Metastatic Liver Carcinoma in the Lung (tissue), 2 donors: ENCODE measurements around the gene FBF1.

DNA sequence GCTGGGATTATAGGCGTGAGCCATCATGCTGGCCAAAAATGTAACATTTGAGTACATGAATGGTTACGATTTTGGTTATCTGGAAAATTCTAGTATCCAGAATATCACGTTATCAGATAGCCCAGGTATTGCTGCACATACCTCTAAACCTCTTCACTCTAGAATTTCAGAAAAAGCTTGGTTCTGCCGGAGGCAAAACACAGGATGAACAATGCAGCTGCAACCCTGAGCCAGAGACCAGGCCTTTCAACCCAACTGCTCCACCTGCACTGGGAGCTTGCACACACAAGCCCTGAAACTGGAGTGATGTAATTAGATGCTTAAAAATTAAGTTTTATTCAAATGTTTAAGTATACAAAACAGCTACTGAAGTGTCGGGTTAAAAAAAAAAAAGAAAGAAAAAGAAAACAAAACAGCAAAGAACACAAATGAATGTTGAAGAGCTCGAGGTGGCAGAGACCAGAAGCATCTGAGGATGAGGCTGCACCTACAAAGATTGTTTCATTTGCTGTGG lies 47.8 kb upstream of the SLC25A19 start:
- PRO-cap, 2 experiments = no peak in any of the 2 experiments

DNA sequence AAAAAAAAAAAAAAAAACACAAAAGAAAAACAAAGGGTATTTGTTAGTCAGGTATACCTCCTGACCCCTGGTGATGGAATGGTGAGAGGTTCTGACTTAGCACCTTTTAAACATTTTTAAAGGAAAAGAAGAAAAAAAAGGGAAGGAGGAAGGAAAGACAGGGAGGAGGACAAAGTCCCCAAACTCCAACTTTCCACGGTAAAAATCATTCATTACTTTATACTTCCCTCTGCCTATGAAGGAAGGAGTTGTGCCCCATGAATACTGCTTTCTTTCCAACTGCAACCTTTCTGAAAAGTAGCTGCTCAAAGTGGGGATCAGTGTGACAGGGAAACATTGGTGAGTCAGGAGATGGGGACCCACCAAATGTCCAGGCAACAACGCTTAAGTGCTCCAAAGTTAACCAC lies 52.2 kb upstream of the SLC25A19 start:
- PRO-cap, 2 experiments = no peak in any of the 2 experiments

DNA sequence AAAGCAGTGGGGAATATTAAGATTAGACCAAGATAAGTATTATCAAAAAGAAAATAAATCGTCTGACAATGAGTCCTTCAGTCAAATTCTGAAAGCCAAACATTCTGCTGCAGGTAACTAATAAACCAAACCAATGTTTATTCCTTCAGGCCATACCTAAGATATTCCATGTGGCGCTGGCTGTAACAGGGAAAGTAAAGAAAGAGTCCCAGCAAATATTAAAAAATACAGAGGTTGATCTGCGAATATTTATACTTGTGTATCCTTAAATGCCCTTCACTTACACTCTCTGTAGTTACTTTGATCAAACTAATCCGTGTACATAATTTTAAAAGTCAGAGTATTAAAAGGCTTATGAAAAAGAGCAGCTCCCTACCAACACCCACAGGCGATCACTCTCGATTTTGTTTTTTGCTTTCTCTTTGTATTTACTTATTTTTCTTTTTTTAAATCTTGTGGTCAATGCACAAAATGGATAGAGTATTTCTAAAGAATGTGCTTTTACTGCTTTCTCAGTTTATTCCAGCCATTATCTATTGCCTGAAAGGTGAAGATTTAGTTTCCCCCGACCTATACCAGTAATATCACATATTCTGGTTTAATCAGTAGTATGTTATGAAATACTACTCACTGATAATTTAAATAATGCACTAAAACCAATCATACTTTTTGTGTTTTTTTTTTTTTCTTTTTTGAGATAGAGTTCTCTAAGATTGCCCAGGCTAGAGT lies 10.1 kb downstream of the GRB2 start:
- PRO-cap, 2 experiments = no peak in any of the 2 experiments

DNA sequence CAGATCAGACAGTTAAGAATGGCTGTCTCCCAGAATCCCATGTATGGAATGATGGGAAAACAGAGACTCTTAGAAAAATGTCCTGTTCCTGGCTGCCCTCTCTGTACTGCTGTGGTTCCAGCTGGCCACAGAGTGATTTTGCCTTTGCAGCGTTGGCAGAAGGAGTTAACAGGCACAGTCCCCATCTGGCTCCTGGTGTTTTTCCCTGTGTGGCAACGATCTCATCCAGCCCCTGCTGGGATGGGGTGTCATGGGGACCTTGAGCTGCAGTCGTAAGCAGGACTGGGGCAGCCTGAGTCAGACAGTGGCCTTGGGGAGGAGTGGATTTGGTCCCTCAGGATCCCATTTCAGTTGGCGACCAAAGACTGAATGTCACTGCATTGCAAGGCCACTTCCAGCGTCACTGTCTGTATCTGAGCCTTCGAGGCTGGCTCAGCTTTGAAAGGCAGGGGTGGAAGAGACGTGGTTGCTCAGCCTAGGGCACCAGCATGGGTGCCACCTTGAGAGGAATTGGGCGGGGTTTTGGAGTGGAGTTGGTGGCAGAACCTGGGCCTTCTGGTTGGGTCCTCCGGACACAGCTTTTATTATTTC lies 11.9 kb downstream of the TMEM94 start:
- PRO-cap, 2 experiments = no peak in any of the 2 experiments

DNA sequence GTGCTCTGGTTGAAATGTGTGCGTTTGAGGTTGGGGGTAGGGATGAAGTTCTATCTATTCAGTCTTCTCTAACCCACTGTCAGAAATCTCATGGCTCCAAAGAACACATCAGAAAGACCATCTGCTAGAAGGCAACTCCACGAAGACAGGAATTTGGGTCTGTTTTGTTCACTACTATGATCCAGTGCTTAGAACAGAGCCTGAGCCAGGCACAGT lies 2.5 kb downstream of the CASKIN2 start:
- PRO-cap, 2 experiments = no peak in any of the 2 experiments

DNA sequence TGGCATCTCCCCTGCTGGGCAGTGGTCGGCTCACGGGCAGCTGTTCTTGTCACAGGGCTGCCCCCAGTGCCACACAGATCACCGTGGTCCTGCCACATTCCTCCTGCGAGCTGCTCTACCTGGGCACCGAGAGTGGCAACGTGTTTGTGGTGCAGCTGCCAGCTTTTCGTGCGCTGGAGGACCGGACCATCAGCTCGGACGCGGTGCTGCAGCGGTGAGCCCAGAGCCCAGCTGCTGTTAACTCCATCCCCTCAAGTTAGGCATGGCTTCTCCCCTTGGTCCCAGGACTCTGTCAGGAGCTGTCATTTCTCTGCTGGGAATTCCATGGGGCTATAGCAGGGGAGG lies 28.4 kb upstream of the MYO15B start:
- PRO-cap, 2 experiments = no peak in any of the 2 experiments

DNA sequence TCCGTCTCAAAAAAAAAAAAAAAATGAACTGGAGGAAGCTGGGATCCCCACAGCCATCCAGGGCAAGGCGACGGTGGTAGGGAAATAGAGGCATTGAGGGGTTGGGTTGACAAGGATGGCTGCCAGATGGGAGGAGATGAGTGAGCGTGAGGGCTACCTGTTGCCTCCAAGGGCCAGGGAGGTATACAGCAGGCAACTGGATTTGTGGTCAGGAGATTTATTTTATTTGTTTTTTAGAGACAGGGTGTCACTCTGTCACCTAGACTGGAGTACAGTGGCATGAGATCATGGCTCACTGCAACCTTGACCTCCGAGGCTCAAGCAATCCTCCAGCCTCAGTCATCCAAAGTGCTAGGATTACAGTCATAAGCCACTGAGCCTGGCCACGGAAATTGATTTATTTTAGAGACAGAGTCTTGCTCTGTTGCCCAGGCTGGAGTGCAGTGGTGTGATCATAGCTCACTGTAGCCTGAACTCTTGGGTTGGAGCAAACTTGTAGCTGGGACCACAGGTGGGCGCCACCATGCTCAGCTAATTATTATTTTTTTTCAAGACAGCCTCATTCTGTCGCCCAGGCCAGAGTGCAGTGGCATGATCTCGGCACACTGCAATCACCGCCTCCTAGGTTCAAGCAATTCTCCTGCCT lies 9.8 kb upstream of the MYO15B start:
- PRO-cap, 2 experiments = no peak in any of the 2 experiments

- PRO-cap, 2 experiments = no peak in any of the 2 experiments
Measured at GRCh38 chr17:75611038-75611473, 22.2 kb upstream of the SMIM5 start.

GRCh38 chr17:75632891-75633347 lies 315 bp upstream of the SMIM5 start:
- PRO-cap, 2 experiments = no peak in any of the 2 experiments

GRCh38 chr17:75650805-75651390 lies 4.8 kb downstream of the SMIM6 start:
- PRO-cap, 2 experiments = no peak in any of the 2 experiments

- PRO-cap, 2 experiments = no peak in any of the 2 experiments
Measured at GRCh38 chr17:75693037-75693364, 25.9 kb downstream of the SAP30BP start.

GRCh38 chr17:75706106-75706942 lies 14.9 kb upstream of the ITGB4 start:
- PRO-cap, 2 experiments = no peak in any of the 2 experiments

DNA sequence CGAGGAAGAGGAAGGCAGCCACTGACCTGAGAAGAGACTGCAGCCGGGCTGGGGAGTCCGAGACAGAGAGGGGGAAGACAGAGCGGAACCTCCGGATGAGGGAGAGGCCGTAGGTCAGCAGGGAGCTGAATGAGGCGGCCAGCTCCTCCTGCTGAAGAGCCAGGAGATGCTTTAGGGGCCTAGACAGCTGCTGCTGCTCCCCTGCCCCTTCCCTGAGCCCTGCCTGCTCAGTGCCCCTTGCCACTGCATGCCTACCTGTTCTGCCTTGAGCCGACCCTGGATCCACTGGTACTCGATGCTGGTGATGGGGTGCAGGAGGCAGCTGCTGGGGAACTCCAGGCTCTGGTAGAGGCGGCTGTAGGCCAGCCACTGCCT lies 7.7 kb downstream of the UNC13D start:
- PRO-cap, 2 experiments = no peak in any of the 2 experiments

DNA sequence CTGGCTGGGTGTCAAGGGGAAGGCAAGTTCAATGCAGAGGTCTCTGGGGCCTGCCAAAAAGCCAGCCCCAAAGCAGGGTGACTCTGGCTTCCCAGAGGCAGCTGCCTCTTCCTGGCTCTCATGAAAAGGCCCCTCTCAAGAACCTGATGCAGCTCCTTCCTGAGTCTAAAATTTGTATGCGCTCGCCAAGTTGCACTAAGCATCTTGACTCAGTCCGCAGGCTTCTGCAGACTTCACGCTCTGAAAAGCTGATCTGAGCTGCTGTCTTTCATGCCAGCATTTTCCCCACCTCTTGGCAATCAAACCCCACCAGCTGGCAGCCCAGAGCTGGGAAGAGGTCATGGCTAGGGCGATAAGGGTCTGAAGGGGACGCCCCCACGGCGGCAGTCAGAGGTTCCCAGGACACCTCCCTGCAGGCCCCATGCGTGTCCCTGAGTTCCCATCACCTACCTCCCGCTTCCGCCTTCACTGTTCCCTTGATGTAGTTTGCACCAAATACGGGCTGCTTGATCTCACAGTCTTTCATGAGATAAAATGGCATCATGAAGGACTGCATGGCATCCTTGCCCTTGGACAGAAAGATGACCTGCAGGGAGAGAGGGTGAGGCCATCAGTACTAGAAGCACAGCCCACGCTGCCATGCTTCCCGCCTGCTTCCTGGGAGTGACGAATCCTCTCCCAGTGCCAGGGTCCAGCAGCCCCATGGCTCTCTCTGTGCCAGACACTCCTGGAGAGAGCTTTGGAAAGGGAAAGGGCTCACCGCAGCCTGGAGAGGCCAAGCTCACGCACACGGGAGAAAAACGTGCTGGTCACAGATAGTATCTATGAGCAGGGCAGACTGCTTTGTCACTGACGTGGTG lies 5.2 kb upstream of the UNC13D start:
- PRO-cap, 2 experiments = no peak in any of the 2 experiments

GRCh38 chr17:75854388-75854896 lies 693 bp downstream of the WBP2 start:
- PRO-cap, 2 experiments = peak in 2 of 2 experiments; most common plus-strand start chr17:75854750 (in 1); most common minus-strand start chr17:75854526 (in 1)

GRCh38 chr17:75875098-75875687 lies 3.2 kb downstream of the TRIM47 start:
- PRO-cap, 2 experiments = no peak in any of the 2 experiments

DNA sequence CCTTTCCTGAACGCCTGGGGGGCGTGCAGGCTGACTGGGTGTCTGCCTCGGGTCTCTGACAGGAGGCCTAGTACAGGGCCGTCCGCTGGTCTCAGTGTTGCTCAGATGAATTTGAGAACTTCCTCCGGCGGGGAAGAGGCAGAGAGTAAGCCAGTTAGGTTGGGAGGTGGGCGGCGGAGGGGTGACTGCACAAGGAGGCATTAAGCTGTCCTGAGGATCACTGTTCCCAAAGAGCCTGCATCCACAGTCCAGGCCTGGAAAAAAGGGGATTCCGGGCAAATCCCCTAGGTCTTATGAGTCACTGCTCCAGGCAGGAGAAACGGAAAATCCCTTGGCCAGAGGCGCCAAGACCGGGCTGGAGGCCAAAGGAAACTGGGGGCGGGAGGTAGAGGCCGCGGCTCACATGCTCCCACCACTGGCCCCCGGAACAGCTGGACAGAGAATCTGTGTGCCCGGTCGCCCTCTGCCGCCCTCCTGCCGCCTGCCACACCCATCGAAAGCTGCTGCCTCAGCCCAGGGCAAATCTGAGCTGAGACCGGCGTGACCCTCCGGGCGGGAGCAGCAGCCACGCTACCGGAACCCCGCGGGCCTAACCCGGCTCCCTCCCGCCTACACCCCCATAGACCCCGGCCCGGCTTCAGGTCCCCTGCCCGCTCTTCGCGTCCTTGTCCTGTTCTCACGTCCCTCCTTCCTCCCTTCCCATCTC lies 1.2 kb downstream of the TRIM47 start:
- PRO-cap, 2 experiments = peak in 2 of 2 experiments; most common plus-strand start position 438 of the sequence (in 2); most common minus-strand start position 222 of the sequence (in 1)

- PRO-cap, 2 experiments = no peak in any of the 2 experiments
Measured at GRCh38 chr17:75910589-75911110, 6.0 kb upstream of the MRPL38 start.

GRCh38 chr17:75940554-75941451 lies at the start of gene FBF1:
Gene FBF1 (minus strand): TSS chr17:75941042.
- PRO-cap, 2 experiments = peak in 2 of 2 experiments; most common plus-strand start chr17:75941168 (in 1); most common minus-strand start chr17:75941042 (in 2)

GRCh38 chr17:75982089-75982445 lies 3.0 kb downstream of the TEN1 start:
- PRO-cap, 2 experiments = no peak in any of the 2 experiments